Esophagus muscularis mucosa (tissue), 4 donors: ENCODE results near the genes BAIAP2L2, TMEM184B and CSNK1E.

- PRO-cap, result no peak
- RAMPAGE, long total RNA, 4 experiments, result no peak in any of the 4 experiments
These were observed 310 bp upstream of the H1-0 start for GRCh38 chr22:37804830-37805008.

GRCh38 chr22:37818383-37819313 lies 4.5 kb upstream of the GALR3 start:
- PRO-cap, result no peak
- RAMPAGE, long total RNA, 4 experiments, result no peak in any of the 4 experiments

GRCh38 chr22:37852098-37852709 lies 3.0 kb downstream of the EIF3L start:
- PRO-cap, result no peak
- RAMPAGE, long total RNA, 4 experiments, result no peak in any of the 4 experiments

GRCh38 chr22:37926957-37927674 lies 21.0 kb downstream of the MICALL1 start:
- PRO-cap, result no peak
- RAMPAGE, long total RNA, 4 experiments, result no peak in any of the 4 experiments

- PRO-cap, result no peak
- RAMPAGE, long total RNA, 4 experiments, result no peak in any of the 4 experiments
These were observed 23.2 kb downstream of the MICALL1 start for GRCh38 chr22:37929308-37929768.

DNA sequence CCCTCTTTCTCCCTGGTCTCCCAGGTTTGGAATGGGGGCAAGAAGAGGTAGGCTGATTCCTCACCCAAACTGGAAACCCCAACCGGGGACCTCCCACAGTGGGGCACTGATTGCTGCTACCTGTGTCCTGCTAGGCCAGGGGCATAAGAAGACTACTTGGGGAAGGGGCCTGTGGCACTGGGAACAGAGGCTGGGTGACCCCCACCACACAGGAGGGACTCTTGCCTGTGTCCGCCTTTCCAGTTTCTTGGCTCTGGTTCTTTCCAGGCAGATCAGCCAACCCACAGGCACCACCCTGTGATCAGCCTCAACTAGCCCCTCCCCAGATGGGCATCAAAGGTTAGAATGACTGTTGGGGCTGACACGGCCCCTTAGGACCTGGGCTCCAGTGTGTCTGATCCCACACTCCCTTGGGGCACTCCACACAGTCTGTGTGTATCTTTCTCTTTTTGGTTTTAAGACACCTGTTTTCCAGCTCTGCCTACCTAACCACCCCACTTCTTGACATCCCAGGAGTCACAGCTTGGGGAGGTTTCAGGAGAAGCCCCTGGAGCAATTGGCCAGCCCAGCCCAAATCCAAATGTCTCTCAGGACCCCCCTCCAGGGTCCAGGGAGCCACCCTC lies 3.5 kb downstream of the SOX10 start:
- PRO-cap, result bidirectional peak, plus-strand start at position 343 of the sequence, minus-strand start at position 255 of the sequence
- RAMPAGE, long total RNA, 4 experiments, result no peak in any of the 4 experiments

GRCh38 chr22:38110480-38110906 lies at the start of gene BAIAP2L2:
Gene BAIAP2L2, minus strand, starts transcription at chr22:38110684.
- PRO-cap, result no peak
- RAMPAGE, long total RNA, 4 experiments, result no peak in any of the 4 experiments

- PRO-cap, result no peak
- RAMPAGE, long total RNA, 4 experiments, result no peak in any of the 4 experiments
These were observed 2.0 kb downstream of the MAFF start for GRCh38 chr22:38203936-38204132.

DNA sequence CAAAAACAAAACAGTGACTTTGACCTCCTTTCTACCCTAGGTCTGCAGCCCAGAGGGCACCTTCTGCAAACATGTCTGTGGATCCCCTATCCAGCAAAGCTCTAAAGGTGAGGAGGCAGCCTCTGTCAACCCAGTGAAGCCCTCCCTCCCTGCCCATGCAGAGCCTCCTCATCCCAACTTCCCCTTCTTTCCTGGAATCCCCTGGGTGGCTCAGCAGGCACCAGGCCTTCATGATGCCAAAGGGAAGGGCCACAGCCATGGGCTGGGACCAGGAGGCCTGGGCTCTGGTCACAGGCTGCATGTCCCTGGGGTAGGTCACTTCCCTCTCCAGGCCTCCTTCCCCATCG lies 12.0 kb downstream of the MAFF start:
- PRO-cap, result no peak
- RAMPAGE, long total RNA, 4 experiments, result no peak in any of the 4 experiments

DNA sequence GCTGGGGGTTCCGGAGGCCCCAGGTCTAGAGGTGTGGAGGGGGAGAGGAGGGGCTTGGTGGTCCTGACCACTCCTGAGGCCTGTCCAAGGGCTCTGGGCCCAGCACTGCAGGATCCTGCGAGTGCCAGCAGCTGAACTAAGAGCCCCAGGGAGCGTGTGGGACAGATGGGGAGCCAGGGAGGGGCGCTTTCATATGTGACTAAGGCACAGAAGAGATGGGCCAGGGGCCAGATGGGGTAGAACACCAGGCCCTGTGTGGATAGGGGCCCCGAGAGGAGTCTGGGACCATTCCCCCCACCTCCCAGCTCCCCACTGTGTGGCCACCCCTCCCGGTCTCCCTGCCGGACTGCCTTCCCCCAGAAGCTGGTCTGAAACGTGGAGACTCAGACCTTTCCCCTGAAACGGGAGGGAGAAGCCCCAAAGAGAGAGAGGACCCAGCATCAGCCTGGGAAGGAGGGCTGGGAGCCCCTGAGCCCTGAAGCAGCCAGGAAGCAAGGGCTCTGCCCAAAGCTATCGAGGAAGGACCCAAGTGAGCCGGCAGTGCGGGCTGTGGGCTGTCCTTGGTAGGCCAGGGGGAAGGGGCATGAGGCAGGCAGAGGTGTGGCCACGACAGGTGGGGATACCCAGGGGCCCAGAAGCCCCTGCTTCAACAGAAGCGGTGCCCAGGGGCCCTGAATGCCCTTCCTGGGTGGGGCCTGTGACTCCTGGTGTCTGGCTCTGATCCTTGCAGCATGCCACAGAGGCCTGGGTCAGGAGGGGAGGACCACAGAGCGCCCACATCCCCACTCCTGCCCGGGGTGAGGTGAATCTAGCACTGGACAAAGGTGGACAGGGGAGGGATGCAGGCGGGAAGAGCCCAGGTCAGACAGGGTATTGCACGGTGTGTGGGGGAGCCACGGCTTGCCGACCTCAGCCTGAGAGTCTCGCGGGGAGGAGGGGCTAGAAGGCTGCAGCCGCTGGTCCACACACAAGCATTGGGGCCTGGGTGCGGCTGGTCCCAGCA lies 18.7 kb downstream of the MAFF start:
- PRO-cap, result no peak
- RAMPAGE, long total RNA, 4 experiments, result no peak in any of the 4 experiments

- PRO-cap, result bidirectional peak, plus-strand start at chr22:38273217, minus-strand start at chr22:38273005
- RAMPAGE, long total RNA, 4 experiments, result no peak in any of the 4 experiments
These were observed at the start of gene TMEM184B for GRCh38 chr22:38272878-38273588. Gene TMEM184B, minus strand, starts transcription at chr22:38273010.

GRCh38 chr22:38289703-38290893 lies 17.3 kb upstream of the TMEM184B start:
- PRO-cap, result no peak
- RAMPAGE, long total RNA, 4 experiments, result no peak in any of the 4 experiments

GRCh38 chr22:38316645-38317652 lies at the start of gene CSNK1E:
Gene CSNK1E, minus strand, starts transcription at chr22:38317433.
- PRO-cap, result bidirectional peak, plus-strand start at chr22:38316848, minus-strand start at chr22:38316776; bidirectional peak, plus-strand start at chr22:38316974, minus-strand start at chr22:38316985; bidirectional peak, plus-strand start at chr22:38317522, minus-strand start at chr22:38317394
- RAMPAGE, long total RNA, 4 experiments, result no peak in any of the 4 experiments

GRCh38 chr22:38319248-38319714 lies 2.0 kb upstream of the CSNK1E start:
- PRO-cap, result no peak
- RAMPAGE, long total RNA, 4 experiments, result no peak in any of the 4 experiments

DNA sequence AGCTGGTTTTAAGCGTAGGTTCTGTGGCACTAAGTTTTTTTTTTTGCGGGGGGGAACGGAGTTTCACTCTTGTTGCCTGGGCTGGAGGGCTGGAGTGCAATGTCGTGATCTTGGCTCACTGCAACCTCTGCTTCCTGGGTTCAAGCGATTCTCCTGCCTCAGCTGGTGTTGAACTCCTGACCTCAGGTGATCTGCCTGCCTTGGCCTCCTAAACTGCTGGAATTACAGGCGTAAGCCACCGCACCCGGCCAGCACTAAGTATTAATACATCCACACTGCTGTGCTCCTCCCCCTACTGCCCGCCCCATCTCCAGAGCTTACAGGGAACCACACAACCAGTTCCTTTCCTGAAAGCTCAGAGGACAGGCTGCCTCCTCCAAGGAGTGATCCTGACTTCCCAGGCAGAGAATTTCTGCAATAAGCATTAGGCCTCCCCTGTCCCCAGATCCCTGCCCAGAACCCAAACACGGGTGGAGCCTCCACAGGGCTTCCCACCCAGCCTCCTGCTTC lies 33.1 kb upstream of the CSNK1E start:
- PRO-cap, result no peak
- RAMPAGE, long total RNA, 4 experiments, result no peak in any of the 4 experiments

DNA sequence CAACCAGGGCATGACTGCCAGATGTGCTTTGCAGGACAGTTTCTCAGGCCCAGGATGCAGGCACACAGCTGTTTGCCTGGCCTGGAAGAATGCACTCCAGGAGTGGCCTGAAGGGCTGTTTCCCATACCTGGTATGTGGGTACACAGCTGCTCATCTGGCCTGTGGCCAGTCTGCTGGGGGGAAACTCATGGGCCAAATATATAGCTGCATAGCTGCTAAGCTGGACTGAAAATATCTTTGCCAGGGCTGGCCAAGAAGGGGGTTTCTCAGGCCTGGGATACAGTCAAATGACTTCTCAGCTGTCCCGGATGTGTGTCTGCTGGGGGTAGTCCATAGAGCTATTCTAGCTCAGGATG lies 56.7 kb upstream of the CSNK1E start:
- PRO-cap, result no peak
- RAMPAGE, long total RNA, 4 experiments, result no peak in any of the 4 experiments

DNA sequence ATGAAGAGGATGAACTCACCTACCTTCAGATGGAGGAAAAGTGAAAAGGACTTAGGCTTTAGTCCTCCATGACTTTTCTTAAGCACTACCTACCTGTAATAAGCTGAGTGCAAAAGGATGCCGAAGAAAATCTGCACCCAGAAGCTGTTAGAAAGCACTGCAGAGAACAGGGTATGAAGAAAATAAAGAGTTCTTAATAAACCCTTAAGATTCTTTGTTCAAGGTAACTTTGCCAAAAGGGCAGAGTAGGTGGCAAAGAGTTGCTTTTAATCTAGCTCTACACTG lies 16.7 kb downstream of the KDELR3 start:
- PRO-cap, result no peak
- RAMPAGE, long total RNA, 4 experiments, result no peak in any of the 4 experiments

GRCh38 chr22:38490460-38490861 lies 15.7 kb downstream of the DDX17 start:
- PRO-cap, result no peak
- RAMPAGE, long total RNA, 4 experiments, result no peak in any of the 4 experiments

DNA sequence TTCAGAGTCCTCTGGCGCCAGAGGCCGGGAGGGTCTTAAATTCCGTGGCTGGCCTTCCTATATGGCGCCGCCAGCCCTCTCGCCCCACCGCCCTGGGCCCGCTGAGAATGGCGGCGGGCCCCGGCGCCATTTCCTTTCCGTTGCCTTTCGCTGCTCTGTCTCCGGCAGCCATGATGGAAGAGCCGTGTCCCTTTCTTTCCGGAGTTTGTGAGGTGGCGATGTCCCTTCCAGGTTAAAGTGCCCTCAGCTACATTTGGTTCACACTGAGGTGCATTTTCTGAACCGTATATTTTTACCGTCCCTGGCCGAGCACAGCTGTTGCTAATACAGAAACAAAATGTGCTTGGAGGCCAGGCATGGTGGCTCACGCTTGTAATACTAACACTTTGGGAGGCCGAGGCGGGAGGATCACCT lies 633 bp upstream of the DDX17 start:
- PRO-cap, result bidirectional peak, plus-strand start at position 158 of the sequence, minus-strand start at position 146 of the sequence
- RAMPAGE, long total RNA, 4 experiments, result no peak in any of the 4 experiments

DNA sequence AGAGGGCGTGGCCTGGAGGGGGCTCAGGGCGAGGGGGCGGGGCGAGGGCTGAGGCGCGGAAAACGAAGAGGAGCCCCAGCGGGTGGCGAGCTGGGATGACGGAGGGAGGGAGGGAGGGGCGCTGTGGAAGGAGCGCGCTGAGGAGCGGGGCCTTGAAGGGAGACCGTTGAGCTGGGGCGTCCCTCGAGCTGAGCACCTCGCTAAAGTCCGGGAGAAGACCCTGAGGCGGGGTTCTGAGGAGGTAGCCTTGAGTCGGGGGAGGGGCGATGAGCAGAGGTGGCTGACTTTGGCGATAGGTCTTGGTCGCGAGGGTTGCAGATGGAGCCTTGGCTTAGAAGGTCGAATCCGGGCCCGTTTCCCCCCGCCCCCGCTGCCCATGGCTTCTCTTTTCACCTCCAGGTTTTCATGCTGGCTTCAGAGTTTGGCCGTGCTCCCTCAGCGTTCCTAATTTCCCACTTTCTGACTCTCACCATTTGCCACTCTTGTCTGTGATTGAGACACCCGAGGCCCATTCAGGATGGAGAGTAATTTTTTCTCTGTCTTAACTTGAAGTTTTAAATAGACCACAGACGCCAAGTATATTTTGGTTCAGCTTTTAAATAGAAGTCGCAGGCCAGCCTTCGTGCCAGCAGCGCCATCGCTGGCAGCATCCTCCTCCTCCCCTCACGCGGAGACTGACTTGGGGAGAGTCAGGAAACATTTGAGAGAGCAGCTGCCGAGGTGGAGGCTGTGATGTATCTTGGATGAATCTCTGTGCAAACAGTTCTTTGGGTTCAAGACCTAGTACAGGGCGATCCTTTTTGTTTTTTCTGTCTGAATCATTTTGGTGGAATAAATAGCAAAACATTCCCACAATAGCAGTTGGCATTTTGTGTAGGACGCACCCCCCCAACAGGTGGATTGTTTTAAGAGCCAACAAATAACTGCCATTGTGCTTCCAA lies 641 bp upstream of the DMC1 start:
- PRO-cap, result bidirectional peak, plus-strand start at position 130 of the sequence, minus-strand start outside the sequence; bidirectional peak, plus-strand start at position 700 of the sequence, minus-strand start at position 676 of the sequence
- RAMPAGE, long total RNA, 4 experiments, result start-site peak on the plus strand in 1 of 4 experiments, centred at position 119 of the sequence, 10 reads per replicate